Thoracic aorta (tissue), 1 donor: ENCODE measurements around the gene KPNA4.

DNA sequence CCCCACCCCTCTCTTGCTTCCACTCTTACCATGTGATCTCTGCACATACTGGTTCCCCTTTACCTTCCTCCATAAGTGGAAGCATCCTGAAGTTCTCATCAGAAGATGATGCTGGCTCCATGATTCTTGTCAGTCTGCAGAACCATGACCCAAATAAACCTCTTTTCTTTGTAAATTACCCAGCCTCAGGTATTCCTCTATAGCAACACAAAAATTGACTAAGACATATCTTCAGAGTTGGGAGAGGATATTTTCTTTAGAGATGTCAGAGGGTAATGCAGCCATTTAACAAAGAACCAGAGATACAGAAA lies 14.3 kb downstream of the MLF1 start:
- RAMPAGE, long total RNA = no peak

- RAMPAGE, long total RNA = no peak
These were observed 11.8 kb downstream of the LXN start for GRCh38 chr3:158660761-158660979.

GRCh38 chr3:158698898-158699352 lies 26.5 kb upstream of the LXN start:
- RAMPAGE, long total RNA = no peak

DNA sequence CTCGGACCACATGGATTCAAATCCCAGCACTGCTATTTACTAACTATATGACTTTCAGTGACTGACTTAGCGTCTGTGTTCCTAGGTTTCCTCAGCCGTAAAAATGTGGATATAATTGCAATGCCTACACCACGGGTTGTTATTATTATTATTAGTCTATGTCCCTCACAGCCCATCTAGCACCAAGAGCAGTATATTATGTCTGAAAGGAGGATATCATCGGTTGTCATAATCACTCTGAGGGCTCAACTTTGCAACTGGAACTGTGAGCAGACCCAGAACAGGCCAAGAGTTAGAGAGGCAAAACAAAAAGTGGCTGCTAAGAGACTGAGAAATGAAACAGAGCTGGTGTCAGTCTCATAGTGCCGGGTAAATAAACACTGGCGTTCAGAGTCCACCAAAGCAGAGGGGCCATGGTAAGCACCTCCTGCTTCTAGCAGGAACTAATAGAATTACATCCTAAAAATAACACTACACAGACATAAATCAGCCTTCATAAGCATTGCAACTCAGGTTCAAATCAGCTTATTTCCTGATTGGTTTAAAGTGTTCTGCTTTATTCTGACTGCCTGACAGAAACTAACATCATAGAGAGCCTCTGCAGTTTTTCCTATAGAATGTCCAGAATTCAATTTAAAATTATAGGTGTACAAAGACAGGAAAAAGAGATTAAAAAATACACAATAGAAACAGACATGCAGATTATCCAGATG lies 246.9 kb upstream of the C3orf80 start:
- RAMPAGE, long total RNA = no peak

DNA sequence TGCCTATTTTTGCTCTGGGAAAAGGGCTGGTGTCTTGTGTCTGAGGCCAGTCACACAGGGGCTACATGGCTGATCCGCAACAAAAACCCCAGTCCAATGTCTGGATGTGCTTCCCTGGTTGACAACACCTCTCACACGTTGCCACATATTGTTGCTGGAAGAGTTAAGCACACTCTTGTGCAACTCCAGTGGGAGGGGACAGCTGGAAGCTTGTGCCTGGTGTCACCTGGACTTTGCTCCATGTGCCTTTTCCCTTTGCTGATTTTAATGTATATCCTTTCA lies 118.0 kb upstream of the C3orf80 start:
- RAMPAGE, long total RNA = no peak

DNA sequence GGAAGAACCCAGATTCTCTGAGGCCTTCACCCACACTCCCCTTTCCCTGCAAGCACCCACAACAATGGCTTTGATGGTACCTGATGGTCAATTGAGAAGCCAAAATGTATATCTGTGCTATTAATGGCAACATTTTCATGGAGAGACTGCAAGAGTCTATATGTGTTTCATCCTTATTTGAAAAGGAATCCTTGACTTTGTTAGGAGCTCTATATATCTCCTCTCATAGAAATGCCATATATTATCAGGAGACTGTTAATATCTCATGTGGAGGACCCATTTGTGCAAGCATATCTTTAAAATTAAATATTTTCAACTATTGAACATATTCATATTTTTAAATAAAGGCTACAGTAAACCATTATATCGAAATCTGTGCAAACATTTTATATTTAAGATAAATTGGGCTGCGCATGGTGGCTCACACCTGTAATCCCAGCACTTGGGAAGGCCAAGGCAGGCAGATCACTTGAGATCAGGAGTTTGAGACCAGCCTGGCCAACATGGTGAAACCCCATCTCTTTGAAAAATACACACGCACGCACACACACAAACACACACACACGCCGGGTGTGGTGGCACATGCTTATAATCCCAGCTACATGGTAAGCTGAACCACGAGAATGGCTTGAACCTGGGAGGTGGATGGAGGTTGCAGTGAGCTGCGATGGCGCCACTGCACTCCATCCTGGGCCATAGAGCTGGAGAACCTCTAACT lies 22.0 kb downstream of the TRIM59 start:
- RAMPAGE, long total RNA = no peak

- RAMPAGE, long total RNA = no peak
These were observed 842 bp downstream of the TRIM59 start for GRCh38 chr3:160448723-160449164.

DNA sequence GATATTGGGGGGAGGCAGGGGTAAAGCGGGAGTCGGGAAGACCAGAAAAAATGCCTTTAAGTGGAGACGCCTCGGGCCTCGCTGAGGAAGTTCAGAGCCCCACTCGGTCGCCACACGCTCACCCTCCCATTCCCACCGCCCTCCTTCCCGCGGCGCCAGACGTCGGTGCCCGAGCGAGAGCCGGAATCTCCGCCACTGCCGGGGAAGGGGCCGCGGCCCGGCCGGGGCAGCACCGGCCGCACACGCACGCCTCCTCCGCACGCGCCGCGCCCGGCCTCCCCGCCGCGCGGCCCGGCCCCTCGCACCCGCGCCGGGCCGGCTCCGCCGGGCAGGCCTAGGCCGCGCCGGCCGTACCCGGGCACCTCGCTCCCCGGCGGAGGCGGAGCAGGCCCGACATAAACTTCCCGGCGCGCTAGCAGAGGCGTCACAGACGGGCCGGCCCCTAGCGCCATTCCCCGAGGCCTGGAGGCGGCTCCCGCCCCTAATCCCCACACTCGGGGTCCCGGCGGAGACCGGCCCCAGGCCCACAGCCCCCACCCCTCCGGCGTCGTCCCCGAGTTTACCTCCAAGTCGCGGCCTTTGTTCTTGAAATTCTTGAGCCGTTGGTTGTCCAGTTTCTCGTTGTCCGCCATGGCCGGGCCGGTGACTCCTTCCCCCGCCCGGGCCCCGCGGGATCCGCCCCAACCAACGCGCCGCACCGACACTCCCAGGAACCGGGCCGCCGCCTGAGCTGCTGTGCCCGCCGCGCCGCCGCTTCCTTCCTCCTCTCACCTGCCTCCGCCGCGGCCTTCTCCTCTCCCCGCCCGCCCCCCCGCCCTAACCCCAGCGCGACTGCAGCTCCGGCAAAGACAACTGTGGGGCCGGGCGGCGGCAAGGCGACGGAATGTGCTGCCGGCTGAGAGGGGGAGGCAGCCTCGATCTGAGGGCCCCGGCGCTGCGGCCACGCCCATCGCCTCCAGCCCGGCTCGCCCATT lies at the start of gene KPNA4:
Gene KPNA4, minus strand, starts transcription at position 921 of the 974 bp plus-strand sequence.
- RAMPAGE, long total RNA = start-site peak on the minus strand centred at position 682 of the sequence, 77 bp wide, 33 reads

GRCh38 chr3:160755304-160755741 lies 708 bp upstream of the PPM1L start:
- RAMPAGE, long total RNA = start-site peak on the plus strand at chr3:160755565-160755629, 99 reads

DNA sequence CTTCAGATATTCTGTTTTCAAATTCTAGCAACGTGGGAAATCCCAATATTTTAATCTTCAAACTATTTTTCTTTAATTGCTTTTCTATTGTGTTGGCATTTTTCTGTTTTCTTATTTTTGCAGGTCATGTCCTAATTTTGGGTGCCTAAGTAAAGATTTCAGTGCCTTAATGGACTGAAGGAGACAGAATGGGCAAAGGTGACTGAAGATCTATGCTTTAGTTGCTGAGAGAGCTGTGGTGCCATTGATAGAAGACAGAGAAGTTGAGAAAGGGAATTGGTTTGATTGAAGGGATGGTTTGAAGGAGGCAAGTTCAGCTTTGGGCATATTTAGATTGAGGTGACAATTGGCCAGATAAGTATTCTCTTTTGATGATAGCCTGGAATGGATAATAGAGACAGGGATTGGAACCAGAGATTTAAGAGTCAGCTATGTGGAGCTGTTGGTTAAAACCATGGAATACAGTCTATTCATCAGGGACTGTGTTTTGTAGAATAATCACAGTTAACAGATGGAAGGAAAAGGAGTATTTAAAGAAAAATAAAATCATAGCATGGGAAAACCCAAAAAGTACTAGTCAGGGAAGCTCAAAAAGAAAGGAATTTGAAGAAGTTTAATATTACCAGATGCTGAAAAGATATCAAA lies 61.6 kb downstream of the PPM1L start:
- RAMPAGE, long total RNA = start-site peak on the plus strand centred at position 93 of the sequence, 80 bp wide, 5 reads

DNA sequence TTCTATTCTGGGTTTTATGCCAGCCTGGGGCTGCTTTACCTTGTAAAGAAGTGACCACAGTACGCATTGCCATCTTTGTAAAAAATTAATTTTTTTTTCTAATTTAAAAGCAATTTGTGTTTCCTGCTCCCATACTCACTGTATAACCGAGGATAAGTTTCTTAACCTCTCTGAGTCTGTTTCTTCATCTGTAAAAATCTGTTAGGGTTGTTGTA lies 151.3 kb downstream of the B3GALNT1 start:
- RAMPAGE, long total RNA = no peak

DNA sequence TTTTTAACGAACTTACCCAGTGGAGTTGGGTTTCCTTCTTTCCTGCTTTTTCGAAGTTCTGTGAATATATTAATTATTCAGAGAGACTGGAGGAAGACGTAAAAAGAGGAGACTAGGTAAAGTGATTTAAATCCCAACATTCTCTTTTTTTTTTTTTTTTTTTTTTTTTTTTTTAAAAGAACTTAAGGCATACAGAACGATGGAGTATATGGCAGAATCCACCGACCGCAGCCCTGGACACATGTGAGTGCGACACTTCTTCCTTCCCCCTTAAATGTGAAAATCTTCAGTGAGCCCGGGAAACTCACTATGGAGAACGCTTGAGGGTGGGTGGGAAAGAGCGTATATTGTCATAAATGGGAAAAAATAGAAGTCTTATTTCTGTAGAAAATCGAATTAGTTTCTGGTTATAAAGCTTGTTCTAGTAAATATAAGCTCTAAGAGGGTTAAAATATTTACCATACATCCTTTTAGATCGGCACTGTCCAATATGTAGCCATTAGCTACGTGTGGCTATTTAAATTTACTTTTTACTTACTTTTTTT lies 776 bp downstream of the NMD3 start:
- RAMPAGE, long total RNA = no peak

DNA sequence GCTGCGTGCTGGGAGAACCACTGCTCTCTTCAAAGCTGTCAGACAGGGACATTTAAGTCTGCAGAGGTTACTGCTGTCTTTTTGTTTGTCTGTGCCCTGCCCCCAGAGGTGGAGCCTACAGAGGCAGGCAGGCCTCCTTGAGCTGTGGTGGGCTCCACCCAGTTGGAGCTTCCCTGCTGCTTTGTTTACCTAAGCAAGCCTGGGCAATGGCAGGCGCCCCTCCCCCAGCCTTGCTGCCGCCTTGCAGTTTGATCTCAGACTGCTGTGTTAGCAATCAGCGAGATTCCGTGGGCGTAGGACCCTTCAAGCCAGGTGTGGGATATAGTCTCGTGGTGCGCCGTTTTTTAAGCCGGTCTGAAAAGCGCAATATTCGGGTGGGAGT lies 914.6 kb downstream of the OTOL1 start:
- RAMPAGE, long total RNA = no peak

DNA sequence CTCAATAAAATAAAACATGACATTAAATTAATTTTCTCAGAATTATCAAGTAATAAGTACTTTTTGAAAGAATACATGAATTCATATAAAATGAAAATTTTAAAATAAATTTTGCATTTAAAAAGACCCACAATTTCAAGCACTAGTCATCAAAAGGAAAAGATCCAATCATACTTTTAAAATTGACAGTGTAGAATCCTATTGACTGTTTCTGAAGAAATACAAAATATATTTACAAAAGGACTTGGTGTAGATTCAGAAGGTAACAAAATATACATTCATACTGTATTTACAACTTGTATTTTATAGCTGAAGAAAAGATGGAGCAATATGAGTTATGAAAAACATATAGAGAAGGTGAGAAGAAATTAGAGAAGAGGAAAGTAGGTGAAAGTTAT lies 3.6 kb downstream of the SI start:
- RAMPAGE, long total RNA = no peak

DNA sequence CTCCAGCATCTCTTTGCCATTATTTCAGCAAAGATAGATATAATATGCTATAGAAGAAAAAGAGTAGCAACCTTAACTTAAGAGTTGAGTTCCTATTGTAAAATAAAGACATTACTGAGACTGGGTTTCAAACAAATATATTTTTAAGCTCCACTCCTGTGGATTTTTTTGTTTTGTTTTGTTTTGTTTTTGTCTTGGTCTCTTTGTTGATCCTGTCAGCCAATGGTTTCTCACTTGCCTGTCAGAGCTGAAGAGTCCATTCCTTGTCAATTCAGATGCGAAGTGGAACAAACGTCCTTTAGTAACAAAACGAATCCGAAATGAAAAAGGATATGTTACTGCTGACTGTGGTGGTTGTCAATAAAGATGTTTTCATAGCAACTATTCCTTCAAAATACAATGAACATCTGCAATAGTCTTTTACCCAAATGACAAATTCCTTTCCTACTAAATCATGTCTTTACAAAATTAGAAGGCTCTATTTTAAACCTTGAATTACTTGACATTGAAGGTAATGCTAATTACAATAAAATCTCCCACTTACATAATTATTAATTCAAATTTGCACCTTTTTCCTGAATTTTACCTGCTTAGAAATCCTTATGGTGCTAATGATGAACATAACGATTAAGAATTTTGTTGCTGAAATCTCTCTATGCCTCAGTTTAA lies 134.6 kb downstream of the SERPINI1 start:
- RAMPAGE, long total RNA = no peak

- RAMPAGE, long total RNA = no peak
These were observed 103.2 kb downstream of the GOLIM4 start for GRCh38 chr3:167992566-167992927.

DNA sequence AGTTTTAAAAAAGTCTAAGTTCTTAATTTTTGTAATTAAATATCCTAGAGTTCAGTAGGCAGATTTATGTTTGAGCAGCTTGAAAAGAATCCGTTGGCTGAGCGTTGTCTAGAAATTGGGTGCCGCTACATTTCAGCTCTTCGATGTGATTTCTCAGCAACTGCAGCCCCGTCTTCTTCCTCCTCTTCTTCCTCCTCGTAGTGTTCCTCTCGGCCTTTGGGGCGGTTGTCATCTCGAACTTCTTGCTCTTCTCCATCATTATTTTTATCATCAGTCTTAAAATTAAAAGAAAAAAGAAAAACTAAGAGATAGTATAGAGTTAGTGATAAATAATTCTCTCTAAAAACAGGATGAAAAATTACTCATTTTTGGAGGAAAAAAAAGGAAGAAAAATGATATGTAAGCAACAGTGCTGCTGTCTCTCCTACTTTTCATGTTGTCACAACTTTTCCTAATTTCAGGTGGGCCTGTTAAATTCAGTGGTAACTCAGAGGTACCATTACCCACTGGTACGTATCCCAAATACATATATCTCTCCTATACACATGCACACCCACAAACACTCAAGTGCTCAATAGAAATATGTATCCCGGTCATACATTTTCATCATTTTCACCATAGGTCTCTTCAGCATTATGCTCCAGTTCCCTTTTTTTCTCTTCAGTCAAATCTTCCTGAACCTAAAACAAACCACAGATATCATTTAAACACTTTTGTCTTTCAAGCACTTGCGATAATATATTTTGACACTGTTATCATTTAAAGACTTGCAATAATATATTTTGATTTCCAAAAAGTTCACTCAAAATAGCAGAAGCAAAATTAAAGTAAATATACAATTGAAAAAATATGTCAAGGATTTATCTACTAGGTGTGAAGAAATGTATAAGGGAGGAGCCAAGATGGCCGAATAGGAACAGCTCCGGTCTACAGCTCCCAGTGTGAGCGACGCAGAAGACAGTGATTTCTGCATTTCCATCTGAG lies 85.3 kb downstream of the GOLIM4 start:
- RAMPAGE, long total RNA = no peak

DNA sequence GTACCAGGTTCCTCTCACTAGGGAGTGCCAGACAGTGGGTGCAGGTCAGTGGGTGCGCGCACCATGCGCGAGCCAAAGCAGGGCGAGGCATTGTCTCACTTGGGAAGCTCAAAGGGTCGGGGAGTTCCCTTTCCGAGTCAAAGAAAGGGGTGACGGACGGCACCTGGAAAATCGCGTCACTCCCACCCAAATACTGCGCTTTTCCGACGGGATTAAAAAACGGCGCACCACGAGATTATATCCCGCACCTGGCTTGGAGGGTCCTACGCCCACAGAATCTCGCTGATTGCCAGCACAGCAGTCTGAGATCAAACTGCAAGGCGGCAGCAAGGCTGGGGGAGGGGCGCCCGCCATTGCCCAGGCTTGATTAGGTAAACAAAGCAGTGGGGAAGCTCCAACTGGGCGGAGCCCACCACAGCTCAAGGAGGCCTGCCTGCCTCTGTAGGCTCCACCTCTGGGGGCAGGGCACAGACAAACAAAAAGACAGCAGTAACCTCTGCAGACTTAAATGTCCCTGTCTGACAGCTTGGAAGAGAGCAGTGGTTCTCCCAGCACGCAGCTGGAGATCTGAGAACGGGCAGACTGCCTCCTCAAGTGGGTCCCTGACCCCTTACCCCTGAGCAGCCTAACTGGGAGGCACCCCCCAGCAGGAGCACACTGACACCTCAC lies 84.5 kb downstream of the GOLIM4 start:
- RAMPAGE, long total RNA = no peak

DNA sequence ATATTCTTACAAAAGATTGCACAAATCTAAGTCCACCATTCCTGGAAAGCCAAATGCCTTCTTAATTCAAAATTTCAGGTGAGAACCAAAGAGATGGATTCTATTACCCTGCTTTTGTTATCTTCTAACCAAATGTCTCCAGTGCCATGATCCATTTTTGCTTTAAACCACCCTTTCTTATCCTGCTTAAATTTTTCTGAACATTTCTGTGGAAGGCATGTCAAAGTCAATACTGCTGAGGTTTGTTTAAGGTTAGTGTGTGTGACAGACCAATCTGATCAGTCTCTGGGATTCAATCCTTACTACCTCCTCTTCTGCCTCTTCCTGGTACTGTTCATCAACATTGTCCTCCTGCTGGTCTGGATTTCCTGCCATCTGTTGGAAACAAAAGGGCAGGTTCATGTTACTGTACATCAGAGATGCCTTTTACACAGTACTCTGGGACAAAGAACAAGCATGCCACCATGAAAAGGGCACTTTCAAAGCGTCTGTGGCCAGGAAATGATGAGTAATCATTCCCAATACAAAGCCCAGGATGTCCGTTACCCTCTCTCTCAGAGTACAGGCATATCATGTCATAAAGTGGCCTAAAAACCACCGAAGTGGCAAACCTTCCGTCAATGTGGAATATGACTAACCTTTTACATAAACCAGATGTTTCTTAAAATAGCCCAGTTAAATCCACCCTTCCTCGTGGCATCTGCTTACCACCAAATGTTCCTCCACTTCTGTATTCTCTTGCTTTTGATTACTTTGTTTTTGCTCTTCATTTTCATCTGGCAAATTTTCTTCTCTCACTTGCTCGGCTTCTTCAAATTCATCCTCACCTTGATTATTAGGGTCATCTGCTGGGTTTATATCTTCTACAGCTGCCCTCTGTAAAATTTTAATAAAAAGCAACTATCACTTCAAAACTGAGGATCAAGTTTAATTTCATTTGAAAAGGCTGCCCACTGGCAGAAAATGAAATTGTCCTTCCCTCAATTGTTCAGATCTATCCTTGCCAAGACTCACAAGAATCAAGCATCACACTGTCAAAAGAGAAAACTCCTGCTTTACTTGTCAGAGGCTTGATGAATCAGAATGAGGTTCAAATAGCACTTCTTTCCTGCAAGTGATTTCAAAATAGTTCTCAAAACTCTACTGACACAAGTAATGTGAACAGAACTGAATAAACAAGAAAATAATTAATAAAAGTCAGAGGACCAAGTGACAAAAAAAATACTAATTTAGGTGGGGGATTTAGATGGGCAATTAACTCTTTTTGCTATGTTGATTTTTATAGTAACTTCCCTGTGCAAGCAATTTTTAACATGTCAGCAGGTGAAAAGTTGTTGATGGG lies 71.0 kb downstream of the GOLIM4 start:
- RAMPAGE, long total RNA = no peak

DNA sequence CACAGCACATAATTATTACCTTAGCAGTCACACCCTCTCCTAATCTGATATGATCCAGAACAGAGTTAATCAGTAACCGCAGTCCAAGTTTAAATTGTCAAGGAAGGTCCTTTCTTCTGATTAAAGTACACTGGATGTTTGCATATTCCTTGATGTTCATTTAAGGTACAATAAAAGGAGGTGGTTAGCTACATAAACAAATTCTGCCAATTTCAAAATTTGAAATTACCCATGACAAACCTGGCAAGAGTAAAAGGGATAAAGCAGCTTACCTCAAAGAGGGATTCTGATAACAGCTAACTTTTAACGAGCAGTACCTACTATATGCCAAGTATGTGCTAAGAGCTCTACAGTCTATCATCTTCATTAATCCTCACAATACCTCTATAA lies 4.4 kb downstream of the GOLIM4 start:
- RAMPAGE, long total RNA = no peak